LUHMES (cell line): ENCODE data around the genes ITGAE, ALOX15 and TM4SF5.

DNA sequence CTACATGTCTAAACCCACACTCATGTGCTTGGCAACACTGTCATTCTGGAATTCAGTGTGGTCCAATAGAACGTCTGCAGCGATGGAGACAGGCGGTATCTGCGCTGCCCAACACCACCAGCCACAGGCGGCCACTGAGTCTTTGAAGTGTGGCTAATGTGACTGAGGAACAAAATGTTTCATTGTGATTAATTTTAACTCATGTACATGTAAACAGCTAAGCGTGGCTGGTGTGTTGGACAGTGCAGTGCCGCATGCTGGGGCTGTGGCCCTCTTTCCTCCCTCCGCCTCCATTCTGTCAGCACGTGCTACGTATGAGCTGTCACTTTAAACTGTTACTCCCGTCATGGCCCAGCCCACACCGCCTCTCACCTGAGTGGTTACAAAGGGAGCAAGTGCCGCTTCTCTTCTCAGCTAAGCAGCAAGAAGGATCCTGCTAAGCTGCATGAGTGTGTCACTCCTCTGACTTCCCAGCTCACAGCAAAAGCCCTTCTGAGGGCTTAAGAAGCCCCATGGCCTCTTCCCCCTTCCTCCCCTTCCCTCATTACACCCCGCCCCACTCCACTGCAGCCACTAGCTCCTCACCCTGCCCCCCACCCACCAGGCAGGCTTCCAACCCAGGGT is 14.9 kb downstream of the HASPIN start:
- PRO-cap = no peak

GRCh38 chr17:3800950-3801414 is at the start of gene ITGAE:
Gene ITGAE (minus strand): TSS chr17:3801188.
- PRO-cap = no peak

DNA sequence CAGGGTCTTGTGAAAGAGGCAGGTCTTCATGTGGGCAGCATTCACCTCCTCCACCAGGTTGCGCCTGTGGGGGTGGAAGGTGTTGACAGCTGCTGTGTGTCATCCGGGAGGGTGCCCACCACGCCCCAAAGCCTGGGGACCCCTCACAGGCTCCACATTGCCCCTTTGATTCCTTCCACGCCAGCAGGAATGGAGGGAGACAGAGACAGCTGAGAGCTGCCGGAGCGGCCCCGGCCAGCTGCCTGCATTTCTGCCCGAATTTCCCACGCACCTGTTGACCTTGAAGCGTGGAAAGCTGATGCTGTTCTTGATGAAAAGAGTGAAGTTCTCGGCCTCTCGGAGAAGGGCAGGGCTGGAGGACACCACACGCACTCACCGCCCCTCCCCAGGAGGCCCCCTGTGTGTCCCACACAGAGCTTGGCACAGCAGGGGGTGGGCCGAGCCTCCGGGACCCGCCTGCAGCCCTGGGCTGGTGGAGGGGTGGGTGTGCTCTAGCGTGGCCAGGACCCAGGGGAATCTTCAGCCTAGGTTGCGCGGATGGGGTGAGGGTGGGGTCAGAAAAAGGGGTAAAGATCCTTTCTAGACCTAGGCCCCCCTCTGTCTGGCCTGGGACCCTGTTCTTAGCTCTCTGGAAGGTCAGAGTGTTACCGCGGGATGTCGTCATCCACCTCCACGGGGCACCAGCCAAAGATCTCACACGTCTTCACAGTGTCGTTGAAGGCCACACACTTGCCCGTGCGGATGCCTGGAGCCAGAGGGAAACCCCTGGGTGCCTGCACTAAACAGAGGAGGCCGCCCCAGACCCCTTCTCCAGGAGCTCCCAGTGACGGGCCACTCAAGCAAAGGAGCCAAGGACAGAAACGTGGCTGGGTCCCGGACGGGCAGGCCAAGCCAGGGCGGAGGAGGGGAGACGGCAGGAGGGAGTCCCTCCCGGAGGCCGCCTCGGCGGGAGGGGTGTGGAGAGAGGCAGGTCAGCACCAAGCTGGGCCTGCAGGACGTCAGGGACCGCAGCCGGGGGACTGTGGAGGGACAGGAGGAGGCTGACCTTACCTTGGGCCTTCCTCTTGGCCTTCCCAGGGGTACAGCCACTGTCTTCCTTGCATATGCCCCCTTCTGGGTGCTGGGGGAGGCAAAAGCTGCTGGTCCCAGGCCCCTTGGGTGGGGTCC is 10.8 kb upstream of the CAMKK1 start:
- PRO-cap = no peak

- PRO-cap = unidirectional peak, plus-strand start at chr17:3914058
These were observed 2.1 kb downstream of the P2RX1 start for GRCh38 chr17:3913881-3914940.

- PRO-cap = no peak
These were observed 22.0 kb downstream of the ATP2A3 start for GRCh38 chr17:3942221-3942633.

GRCh38 chr17:3943253-3944062 is 20.8 kb downstream of the ATP2A3 start:
- PRO-cap = unidirectional peak, minus-strand start at chr17:3943436

DNA sequence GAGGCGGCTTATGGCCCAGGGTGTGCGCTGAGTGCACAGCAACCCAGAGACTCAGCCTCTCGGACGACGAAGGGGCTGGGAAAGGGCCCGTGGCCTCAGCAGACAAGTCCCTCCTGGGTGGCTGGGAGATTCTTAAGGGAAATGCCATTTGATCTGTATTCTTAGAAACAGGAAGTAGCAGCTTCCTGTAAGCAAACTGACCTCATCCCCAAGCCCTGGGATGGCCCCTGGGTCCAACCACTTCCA is 19.8 kb upstream of the ATP2A3 start:
- PRO-cap = no peak

DNA sequence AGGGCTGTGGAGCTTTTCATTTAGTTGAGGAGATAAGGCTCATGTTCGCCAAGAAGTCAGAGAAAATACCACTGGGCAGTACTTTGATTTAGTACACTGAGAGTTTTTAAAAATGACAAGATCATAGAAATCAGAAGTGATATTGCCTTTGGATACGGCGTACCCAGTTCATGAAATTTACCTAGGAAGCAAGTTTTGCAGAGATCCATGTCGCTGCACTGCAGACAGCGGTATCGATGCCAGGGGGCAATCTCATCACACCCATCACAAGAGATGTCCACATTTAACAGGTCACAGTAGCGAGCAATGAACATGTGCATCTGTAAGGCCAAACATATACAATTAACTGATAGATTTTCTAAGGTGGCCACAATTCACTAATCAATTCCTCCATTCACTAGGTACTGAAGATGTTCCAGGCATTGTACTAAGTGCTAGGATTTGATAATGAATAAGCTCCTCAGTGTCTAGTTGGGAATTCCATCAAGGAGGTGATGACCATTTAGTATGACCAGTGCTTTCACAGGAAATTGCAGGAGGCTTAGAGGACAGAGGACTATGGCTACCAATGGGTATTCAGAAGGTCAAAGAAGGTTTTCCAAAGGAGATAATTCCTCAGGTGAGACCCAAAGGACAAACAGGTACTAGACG is 88.8 kb downstream of the ZZEF1 start:
- PRO-cap = no peak

GRCh38 chr17:4055895-4056673 is 86.7 kb downstream of the ZZEF1 start:
- PRO-cap = no peak

GRCh38 chr17:4070491-4071012 is 72.3 kb downstream of the ZZEF1 start:
- PRO-cap = no peak

DNA sequence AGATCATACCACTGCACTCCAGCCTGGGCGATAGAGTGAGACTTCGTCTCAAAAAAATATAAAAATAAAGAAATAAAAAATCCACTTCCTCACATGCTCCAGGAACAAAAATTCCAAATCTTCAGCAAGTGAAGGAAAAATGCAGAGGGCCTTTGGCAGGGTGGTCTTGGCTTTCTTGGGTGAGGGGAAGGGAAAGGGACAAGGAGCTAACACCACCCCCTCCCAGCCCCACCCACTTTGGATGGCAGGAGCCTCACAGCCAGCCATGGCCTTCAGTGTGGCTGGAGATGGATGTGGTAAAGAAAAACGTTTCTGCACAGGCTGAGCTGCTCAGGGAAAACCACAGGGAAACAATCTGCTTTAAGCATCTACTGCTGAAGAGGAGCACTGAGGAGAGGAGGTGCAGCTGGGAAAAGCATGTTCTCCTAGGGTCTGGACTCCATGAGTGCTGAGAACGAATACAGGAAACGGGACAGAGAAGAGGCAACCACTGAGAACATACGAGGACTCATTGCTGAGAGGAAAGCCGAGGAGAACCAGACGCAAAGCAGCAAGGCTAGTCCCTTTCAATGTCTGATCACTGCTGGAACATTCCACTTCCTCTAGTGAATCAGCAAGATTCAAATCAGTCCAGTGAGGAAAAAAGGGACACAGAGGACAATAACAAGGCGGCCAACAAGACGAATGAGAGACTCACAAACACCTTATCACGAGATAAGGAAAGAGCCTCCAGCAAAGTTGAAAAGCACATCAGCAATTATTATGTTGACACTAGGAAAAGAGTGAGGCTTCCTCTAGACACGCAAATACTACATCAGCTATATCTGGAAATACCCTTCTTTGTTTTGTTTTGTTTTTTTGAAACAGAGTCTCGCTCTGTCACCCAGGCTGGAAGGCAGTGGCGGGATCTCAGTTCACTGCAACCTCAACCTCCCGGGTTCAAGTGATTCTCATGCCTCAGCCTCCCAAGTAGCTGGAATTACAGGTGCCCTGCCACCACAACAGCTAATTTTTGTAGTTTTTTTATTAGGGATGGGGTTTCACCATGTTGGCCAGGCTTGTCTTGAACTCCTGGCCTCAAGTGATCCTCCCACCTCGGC is 41.7 kb downstream of the ZZEF1 start:
- PRO-cap = no peak

GRCh38 chr17:4134350-4135290 is 8.2 kb downstream of the ZZEF1 start:
- PRO-cap = no peak

GRCh38 chr17:4138731-4139640 is 3.8 kb downstream of the ZZEF1 start:
- PRO-cap = no peak

DNA sequence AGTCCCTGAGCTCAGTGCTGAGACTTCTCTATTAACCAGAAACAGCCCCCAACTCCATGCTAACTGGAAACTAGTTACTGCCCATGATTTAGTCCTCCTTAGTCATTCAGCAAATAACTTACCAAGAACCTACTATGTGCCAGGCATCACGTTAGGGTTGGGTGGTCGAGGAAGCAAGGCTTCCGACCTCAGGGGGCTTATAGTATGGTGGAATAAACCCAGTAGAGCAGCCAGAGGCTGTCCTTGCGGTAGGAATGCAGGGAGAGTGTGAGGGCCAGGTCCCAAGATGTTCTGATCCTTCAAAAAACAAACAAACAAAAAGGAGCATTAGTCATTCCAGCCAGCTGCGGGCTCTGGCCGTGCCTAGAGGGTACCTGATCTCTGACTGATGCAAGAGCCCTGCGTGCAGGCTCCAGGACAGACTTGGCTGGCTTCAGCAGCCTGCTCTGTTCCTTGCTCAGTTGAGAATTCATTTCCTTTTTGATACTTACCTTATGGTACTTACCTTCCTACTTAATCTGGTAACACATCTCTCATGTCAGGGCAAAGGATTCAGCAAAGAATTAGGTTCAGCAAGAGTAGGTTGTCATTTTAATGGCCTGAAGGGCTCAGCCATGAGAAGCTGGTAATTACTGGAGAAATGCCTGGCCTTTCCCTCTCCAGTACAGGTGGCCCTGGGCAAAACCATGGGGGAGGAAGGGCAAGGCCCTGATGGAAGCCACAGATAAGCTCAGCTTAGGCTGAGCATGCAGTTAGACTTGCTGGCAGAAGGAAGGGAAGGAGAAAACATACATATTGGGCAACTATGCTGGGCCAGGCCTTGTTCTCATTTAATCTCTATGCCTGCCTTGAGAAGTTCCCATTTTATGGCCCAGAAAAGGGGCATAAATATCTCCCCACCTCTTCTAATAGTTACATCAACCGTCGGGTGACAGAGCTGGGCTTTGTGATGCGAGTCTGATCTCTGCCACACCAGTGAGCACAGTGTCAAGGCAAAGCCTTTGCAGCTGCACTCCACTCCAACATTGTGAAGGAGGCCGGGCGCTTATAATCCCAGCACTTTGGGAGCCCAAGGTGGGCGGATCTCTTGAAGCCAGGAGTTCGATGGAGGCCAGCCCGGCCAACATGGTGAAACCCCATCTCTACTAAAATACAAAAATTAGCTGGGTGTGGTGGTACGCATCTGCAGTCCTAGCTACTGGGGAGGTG is 18.5 kb downstream of the CYB5D2 start:
- PRO-cap = no peak

GRCh38 chr17:4215271-4215695 is 48.5 kb downstream of the ANKFY1 start:
- PRO-cap = no peak

- PRO-cap = no peak
These were observed 25.1 kb downstream of the UBE2G1 start for GRCh38 chr17:4341163-4342065.

DNA sequence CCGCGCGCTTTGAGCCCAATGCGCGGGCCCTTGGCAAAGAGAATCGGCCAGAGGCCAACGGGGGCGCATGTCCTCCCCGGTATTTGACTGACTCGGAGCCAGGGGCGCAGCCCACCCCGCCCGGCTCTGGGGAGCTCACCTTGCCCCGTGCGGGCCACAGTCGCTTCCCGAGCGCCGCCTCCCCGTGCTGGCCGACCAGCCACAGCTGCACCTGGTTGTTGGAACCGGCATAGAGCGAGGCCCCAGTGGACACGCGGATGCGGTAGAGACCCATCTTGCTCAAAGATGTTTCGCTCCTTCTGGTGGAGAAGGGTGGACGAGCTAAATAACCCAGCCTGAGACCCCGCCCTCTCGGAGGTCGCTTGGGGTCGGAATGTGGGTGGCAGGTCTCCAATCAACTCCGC is at the start of gene ALOX15:
ALOX15 (minus strand) TSS at position 301 of the 404 bp plus-strand sequence.
- PRO-cap = no peak

GRCh38 chr17:4712365-4713014 is 2.1 kb downstream of the ARRB2 start:
- PRO-cap = no peak

- PRO-cap = no peak
These were observed 1.9 kb downstream of the MED11 start for GRCh38 chr17:4733015-4733730.

DNA sequence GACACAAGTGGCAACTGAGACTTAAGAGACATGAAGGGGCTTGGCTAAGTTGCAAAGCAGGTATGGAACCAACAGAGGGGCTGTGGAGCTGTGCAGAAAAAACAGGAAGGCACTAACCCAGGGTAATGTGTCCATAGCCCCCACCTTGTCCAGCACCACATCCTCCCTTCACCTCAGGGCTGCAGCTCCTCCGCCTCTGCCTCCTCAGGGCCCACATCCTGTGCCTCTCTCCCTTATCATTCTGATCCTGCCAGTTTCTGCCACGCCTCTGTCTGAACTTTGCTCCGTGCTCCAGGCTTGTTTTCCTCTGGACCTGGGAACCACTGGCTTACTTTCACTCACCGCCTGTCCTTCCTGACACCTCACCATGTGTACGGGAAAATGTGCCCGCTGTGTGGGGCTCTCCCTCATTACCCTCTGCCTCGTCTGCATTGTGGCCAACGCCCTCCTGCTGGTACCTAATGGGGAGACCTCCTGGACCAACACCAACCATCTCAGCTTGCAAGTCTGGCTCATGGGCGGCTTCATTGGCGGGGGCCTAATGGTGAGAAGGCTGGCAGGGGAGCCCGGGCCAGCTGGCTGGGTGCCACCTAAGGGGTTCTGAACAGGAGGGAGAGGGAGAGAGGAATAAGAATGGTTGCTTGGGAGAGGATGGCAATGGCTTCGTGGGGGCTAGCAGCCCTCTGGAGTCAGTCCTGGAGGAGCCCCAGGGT is at the start of gene TM4SF5:
TM4SF5 (plus strand) TSS at position 331 of the 713 bp plus-strand sequence.
- PRO-cap = no peak